Endometrial microvascular endothelial cells (primary cell): Measurements from ENCODE around the genes FHIP1A, GATB and DCHS2.

DNA sequence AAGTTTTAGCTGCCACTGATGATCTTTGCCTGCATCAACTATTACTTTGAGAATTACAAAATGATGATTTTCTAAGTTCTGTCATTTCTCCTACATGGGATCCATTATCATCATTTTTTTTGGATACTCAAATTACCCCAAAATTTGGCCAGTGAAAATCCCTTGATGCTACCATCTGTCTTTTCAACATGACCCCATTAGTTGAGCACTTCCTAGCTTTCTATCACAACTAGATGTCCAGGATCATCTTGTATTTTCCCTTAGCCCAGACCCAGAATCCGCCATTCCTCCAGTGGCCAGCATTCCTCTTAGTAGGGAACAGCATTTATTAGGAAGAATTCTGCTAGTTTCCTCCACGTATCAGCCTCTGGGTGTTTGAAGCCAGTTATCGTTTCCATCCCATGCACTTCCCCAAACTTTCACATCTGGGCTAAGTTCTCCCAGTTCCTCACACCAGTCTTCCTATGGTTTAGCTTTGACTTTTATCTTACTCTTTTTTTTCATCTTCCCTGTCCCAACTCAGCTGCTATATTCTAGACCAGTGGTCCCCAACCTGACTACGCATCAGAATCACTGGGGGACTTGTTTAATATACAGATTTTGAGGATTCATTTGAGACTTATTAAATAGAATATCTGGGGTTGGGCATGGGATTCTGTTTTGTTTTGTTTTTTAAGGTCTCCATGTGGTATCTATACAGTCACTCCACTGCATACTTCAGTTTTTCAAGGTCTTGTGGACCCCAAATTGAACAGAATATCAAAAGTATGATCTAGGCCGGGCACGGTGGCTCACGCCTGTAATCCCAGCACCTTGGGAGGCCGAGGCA, 53.5 kb upstream of the PRSS48 start:
- RAMPAGE, long total RNA, result no peak

- RAMPAGE, long total RNA, result no peak
Observed at GRCh38 chr4:151407412-151408291, 1.3 kb upstream of the FHIP1A start.

DNA sequence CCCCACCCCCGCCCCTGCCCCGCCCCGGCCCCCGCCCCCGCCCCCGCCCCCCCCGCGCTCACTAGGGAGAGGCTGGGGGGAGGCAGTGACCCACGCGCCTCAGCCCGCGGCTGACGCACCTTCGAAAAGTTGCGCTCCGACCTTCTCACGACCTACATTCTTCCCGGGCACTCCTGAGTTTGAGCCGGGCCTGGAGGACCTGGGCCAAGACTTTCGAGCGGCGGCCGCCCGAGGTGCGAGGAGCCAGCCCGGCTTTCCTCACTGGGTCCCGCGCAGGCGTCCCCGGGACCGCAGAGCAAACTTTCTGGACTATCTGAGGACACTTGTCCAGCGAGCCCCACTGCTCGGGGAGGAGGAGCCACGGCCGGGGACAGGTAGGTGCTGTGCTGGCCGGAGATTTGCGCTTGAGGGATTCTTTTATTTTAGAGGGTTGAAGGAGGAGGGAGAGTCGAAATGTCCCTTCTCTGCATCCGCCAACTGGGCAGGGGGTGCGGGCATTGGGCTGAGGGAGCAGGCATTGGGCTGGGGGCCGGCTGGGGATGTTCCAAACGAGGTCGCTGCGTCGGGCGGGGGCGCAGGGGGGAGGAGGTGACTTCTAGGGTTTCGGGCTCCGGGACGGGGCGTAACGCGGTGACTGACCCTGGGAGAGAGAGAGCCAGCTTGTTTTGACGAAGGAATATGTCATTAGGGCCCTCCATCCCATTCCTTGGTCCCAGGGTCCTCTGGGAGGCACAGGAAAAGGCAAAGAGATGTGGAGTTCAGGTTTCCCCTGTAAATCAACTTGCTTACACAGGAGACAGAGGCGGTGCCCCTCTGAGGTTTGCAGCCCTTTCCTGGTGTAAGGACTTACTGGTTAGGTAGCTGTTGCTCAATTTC, at the start of gene FHIP1A:
Gene FHIP1A, plus strand, starts transcription at position 85 of the 876 bp plus-strand sequence.
- RAMPAGE, long total RNA, result no peak

- RAMPAGE, long total RNA, result no peak
Observed at GRCh38 chr4:151432589-151433698, 24.0 kb downstream of the FHIP1A start.

DNA sequence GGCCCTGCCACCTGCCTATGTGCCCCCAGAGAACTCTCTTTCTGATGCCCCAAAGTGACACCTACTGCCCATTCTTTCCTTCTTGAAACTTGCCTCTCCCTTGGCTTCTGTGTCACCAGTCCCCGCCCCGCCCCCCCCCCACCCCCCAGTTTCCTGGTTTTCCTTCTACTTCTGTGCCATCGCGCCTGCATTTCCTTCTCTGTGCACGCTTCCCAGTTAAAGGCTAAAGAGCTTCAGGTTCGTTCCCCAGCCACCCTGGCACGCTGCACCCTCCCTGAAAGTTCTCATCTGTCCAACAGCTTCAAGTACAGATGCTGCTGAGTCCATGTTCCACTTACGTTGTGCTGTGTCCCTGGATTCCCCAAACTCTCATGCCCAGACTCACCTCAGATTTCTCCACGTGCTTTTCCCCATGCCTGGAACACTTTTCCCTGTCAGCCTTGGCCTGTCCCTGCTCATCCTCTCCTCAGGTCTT, 74.2 kb downstream of the GATB start:
- RAMPAGE, long total RNA, result no peak

- RAMPAGE, long total RNA, result start-site peak on the minus strand at chr4:151760980-151761012, 64 and 26 reads in 2 replicates
Observed at GRCh38 chr4:151760879-151761630, at the start of gene GATB. TSS of gene GATB (minus strand) at chr4:151761007.

DNA sequence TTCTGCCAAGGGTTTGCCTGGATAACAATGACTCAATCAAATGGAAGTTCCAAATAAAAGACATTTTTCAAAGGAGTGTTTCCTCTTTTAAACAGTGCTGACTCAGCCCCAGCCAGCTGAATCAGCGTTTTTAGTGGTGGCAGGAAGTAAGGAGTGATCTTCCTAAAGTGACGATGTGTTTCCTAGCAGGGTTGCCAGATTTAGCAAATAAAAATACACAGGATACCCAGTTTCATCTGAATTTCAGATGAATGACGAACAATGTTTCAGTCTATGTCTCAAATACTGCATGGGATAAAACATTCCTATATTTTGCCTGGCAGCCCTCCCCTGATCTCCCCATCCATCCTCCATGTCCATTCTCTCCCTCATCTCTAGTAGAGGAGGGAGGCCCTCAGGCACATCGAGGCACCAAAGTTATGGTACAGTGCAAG, 345.5 kb upstream of the GATB start:
- RAMPAGE, long total RNA, result no peak

DNA sequence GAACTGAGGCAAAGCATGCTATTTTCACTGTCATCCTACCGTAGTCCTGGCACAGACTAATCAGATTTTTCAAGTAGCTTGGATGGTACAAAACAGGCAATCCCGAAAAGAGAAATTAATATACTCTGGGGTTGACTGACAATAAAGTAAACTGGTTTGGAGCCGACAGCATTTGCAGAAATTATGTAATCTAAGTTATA, 182.8 kb downstream of the FBXW7 start:
- RAMPAGE, long total RNA, result no peak

GRCh38 chr4:152590090-152590828, 54.4 kb upstream of the FBXW7 start:
- RAMPAGE, long total RNA, result no peak

- RAMPAGE, long total RNA, result no peak
Observed at GRCh38 chr4:152663068-152663907, 16.5 kb downstream of the TMEM154 start.

- RAMPAGE, long total RNA, result no peak
Observed at GRCh38 chr4:152991910-152992540, 55.9 kb downstream of the FHDC1 start.

DNA sequence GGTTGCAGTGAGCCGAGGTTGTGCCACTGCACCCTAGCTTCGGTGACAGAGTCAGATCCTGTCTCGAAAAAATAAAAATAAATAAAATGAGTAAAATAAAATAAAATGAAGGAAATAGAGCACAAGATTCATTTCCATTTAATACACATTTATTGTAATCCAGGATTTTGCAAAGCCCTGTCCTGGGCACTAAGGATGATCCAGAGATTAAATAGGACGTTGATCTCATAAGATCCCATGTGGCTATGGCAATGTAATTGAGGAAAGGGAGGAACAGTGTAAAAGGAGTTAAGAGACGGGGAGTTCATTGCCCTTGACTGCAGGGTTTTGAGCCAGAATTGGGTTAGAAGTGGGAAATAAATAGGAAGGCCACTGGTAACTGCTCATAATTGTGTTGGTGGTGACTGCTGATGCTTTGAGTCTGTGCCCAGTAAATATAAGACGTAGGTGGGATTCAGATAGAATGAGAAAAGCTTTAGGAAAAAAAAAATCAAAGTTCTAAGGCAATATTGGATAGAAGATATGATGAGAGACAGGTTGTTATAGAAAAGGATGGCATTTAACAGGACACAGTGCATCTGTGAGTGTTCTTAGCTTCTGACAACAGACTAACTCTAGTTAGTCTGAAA, 15.7 kb downstream of the TRIM2 start:
- RAMPAGE, long total RNA, result no peak

DNA sequence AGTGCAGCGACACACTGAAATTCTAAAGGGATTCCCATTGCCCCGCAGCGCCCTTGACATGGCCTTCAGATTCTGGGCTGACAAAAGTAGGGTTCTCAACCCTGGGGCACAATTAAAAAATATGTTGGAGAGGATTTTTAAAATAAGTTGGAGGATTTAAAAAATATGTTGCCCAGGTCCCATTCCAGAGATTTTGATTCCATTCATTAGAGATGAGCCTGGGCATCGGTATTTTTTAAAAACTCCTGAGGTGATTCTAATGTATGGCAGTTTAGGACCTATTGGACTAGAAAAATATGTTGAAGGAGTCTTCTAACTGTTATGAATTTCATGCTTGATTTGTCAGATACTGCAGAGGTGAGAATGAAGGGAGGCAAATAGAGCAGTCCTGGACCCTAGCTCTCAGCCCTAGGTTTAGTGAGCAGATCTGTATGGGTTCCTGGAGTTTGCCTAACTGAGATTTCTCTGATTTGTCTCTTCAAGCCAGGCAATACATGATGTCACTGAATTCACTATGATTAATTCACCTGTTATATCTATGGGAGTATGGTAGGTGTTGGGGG, 2.5 kb downstream of the MND1 start:
- RAMPAGE, long total RNA, result no peak

- RAMPAGE, long total RNA, result no peak
Observed at GRCh38 chr4:153348039-153348467, 3.6 kb downstream of the MND1 start.

DNA sequence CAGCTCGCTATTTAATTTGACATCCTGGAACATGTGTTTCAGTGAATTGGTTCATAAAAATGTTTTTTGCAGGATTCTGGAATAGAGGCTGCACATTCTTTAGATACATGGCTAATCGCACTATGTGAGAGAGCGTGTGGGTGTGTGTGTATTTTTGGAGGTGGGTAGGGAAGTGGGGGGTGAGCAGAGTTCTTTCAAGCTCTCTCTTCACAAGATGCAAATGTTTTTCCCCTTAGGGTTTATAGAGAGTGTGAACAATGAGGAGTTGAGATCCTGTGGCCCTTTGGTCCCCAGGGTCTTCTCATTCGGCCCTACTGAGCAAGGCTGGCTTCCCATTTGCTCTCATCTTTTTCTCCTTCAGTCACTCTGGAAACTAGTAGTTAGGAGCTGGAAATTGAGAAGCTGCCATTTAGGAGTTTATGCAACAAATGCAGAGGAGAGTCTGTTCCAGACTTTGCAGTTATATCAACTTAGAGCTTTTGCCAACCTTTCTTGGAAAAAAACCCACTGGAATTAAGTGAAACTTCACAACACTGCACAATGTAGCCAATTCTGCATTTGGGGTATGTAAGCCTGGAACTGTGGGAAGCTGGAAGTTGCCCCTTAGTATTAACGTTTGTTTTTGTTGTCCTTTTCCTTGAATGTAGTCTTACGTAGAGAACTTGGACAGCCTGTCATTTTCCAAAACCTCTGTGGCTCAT, 32.4 kb downstream of the TMEM131L start:
- RAMPAGE, long total RNA, result no peak

- RAMPAGE, long total RNA, result no peak
Observed at GRCh38 chr4:153553506-153554156, 87.5 kb downstream of the TMEM131L start.

- RAMPAGE, long total RNA, result no peak
Observed at GRCh38 chr4:153643287-153643637, 40.8 kb upstream of the TLR2 start.

DNA sequence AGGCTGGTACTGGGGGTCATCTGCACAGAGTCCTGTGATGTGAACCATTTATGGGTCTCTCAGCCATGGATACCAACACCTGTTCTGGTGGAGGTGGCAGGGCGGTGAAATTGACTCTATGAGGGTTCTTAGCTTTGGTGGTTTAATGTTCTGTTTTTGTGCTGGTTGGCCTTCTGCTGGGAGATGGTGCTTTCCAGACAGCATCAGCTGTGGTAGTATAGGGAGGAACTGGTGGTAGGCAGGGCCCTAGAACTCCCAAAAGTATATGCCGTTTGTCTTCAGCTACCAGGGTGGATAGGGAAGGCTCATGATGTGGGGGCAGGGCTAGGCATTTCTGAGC, 208.1 kb upstream of the SFRP2 start:
- RAMPAGE, long total RNA, result no peak

DNA sequence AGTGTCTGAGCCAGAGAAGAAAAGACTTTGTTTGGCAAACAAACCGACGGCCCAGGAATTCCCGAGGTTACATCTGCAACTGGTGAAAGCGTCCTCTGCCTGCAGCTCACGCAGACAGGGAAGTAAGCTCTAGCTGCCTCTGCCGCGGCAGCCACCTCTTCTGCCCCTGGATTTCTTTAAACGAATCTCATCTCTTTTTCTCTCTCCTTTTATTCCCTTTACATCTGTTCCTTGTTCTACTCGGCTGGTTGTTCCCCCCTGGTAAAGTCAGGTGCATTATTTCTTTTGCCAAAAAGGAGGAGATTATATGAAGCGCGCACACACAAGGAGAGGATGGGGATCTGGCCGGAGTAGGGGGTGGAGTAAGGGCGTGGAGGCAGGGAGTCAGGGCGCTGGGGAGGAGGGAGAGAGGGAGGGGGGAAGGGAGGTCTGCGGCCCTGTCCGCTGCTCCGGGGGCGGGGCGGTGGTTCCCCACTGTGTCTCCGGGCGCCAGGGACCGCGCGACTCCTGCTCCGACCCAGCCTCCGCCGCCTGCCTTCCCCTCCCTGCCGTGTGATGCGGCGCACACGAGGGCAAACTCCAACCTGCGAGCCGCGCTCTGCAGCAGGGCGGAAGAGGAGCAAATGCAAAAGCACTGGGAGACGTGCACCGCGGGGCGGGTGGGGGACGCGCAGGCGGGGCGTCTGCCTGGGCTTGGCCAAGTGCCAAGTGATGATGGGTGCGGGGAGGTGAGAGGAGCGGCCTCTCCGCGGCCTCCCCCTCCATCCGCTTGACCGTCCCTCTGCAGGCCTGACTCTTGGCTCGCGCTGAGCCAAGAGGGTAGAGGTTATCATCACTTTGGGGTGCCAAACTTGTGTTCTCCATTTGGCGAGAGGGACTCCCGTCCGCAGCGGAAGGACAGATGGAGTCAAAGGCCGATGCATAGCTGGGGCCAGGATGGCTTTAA, at the start of gene DCHS2:
Gene DCHS2, minus strand, starts transcription at position 364 of the 946 bp plus-strand sequence.
- RAMPAGE, long total RNA, result no peak

DNA sequence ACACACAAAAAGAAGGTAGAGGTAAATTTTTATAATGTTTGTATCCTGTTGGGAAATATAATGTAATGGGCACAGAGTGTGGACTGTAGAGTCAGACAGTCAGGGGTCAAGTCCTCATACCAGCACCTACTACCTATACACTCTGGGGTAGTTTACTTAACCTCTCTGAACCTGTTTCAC, 2.1 kb upstream of the FGB start:
- RAMPAGE, long total RNA, result no peak